Astrocyte (in vitro differentiated cells and primary cell): ENCODE data around the genes TRIM42 and SLC25A36.

GRCh38 chr3:140677673-140678340 is at the start of gene TRIM42:
Gene TRIM42, plus strand, starts transcription at chr3:140678064.
- PRO-cap, result no peak
- RRBS, 2 experiments, result no CpG with 5 or more reads among the region's 6 CpGs

- PRO-cap, result bidirectional peak, plus-strand start at chr3:140941843, minus-strand start at chr3:140941674; bidirectional peak, plus-strand start at chr3:140942203, minus-strand start at chr3:140942056
- RRBS, 2 experiments, result 1 to 4% methylated on average over 20 of the region's 54 CpGs
These were observed at the start of gene SLC25A36 for GRCh38 chr3:140941755-140942302. Gene SLC25A36, plus strand, starts transcription at chr3:140941836.

GRCh38 chr3:141093700-141094662 is 42.8 kb downstream of the SPSB4 start:
- PRO-cap, result no peak
- RRBS, 2 experiments, result no CpG with 5 or more reads among the region's 13 CpGs

- PRO-cap, result no peak
- RRBS, 2 experiments, result no CpG with 5 or more reads among the region's 2 CpGs
These were observed 64.8 kb downstream of the SPSB4 start for GRCh38 chr3:141116015-141116299.

DNA sequence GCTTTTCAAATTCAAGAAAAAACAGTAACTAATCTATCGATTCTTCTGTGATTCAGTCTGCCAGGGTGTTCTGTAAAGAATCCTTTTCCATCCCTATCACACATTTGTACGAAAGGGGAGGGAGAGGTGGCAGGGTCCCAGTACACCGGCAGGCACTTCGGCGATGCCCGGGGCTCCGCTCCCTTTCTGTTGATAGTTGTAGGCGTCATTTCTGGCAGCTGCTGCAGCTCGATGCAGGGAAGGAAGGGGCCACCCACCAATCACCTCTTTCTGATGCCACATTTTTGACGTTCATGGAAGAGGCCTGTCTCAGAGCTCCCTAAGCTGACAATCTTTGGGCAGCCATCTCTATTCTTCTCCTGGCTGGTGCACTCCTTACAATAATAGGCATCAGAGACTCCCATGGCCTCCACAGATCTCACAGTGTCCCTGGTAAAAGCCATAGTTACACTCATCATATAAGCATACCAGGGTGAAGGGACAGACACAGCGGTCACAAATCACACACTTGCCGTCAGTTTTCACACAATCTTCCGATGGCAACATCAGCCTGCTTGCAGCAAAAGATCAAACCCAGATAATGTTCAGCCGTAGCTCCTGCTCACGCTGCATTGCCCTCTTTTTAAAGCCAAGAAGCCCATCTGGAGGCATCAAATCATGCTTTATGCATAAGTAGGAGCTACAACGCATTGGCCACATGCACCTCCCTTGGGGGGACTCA is 60.8 kb upstream of the ZBTB38 start:
- PRO-cap, result no peak
- RRBS, 2 experiments, result no CpG with 5 or more reads among the region's 16 CpGs

GRCh38 chr3:141345868-141346783 is 22.2 kb upstream of the ZBTB38 start:
- PRO-cap, result no peak
- RRBS, 2 experiments, result 90 to 91% methylated on average over 2 of the region's 12 CpGs

- PRO-cap, result unidirectional peak, minus-strand start at chr3:141402557; unidirectional peak, minus-strand start at chr3:141402762
- RRBS, 2 experiments, result 1 to 2% methylated on average over 23 to 32 of the region's 66 CpGs
These were observed 34.4 kb downstream of the ZBTB38 start for GRCh38 chr3:141402448-141403385.

DNA sequence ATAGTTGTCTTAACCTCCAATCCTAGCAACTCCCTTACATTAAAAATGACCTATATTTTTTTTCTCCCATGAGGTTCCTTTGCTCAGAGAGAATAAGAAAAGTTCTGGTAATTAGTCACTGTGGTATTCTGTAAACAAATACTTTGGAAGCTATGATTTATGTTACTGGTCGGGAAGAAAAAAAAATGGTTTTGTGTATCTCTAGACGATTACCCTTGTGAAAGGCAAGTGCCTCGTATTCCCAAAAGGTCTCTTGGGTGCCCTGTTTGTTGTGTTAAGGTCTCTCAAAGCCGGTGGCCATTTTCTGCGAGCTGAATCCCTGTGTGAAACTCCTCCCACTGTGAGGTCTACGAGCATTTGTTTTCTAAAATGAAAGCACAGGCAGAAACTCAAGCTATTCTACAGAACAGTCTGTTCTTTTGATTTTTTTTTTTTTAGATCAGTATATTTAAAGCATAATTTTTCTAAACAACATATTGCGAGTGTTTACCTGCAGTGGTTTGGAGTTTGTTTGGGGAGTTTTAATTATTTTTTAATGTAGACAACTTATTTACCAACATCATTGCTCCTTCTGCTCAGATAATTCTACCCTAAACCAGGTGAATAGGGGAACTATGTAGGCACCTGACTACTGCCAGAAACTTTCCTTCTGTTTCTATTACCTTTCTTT is 43.9 kb downstream of the ZBTB38 start:
- PRO-cap, result no peak
- RRBS, 2 experiments, result no CpG with 5 or more reads among the region's 7 CpGs

GRCh38 chr3:141441947-141442332 is 44.9 kb upstream of the RASA2 start:
- PRO-cap, result no peak
- RRBS, 2 experiments, result no CpG with 5 or more reads among the region's 1 CpG

- PRO-cap, result no peak
- RRBS, 2 experiments, result no CpG with 5 or more reads among the region's 5 CpGs
These were observed 33.8 kb downstream of the RASA2 start for GRCh38 chr3:141520394-141521257.

GRCh38 chr3:141646625-141647115 is 91.4 kb upstream of the RNF7 start:
- PRO-cap, result no peak
- RRBS, 2 experiments, result no CpG with 5 or more reads among the region's 3 CpGs

DNA sequence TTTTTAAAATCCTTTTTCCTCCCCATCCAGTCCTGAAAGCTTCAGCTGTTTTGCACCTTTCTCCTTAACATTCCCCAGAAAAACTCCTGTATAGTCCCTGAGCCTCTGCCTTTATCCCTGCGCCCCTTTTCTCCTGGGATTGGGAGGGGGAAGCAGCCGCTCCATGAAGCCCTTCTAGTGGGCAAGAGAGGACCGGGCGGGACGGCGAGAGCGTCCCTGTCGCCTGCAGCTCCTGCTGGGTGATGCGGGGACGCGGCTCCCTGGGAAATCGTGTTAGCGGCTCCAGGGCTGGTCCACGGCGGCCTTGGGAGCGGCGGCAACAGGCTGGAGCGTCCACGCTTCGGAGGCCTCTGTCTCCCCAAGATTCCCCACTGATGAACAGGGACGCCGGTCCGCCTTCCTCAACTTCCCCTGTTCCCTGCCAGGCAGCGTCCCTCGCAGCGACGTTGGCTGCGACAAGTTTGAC is 78.4 kb upstream of the RNF7 start:
- PRO-cap, result no peak
- RRBS, 2 experiments, result no CpG with 5 or more reads among the region's 28 CpGs

DNA sequence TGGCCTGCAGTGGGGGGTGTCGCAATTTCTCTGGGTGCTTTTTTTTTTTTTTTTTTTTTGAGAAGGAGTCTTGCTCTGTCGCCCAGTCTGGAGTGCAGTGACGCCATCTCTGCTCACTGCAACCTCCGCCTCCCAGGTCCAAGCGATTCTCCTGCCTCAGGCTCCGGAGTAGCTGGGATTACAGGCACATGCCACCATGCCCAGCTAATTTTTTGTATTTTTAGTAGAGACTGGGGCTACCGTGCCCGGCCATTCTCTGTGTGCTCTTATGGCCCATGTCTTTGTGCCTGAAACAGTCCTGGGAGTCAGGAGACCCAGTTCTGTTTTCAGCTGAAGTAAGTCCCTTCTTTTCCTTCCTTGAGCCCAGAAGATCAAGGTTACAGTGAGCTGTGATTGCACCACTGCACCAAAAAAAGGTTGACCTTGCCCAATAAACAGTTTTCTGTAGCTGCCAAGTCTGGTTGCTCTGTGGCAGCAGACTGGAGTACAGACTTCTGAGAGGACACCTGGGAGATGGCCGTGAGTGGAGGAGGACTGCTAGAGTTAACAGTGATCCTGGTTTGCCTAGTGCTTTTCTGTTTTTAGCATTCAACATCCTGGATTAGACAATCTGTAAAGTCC is 76.7 kb upstream of the RNF7 start:
- PRO-cap, result no peak
- RRBS, 2 experiments, result 89% methylated on average over 2 of the region's 9 CpGs; no CpG with 5 or more reads in 1 of the 2 experiments

- PRO-cap, result no peak
- RRBS, 2 experiments, result no CpG with 5 or more reads among the region's 27 CpGs
These were observed 613 bp upstream of the GRK7 start for GRCh38 chr3:141762564-141763025.

- PRO-cap, result no peak
- RRBS, 2 experiments, result no CpG with 5 or more reads among the region's 7 CpGs
These were observed 198 bp upstream of the GRK7 start for GRCh38 chr3:141763026-141763393.

GRCh38 chr3:141840669-141841369 is 35.6 kb upstream of the ATP1B3 start:
- PRO-cap, result no peak
- RRBS, 2 experiments, result no CpG with 5 or more reads among the region's 5 CpGs

- PRO-cap, result no peak
- RRBS, 2 experiments, result no CpG with 5 or more reads among the region's 5 CpGs
These were observed 16.6 kb upstream of the ATP1B3 start for GRCh38 chr3:141859712-141860274.

DNA sequence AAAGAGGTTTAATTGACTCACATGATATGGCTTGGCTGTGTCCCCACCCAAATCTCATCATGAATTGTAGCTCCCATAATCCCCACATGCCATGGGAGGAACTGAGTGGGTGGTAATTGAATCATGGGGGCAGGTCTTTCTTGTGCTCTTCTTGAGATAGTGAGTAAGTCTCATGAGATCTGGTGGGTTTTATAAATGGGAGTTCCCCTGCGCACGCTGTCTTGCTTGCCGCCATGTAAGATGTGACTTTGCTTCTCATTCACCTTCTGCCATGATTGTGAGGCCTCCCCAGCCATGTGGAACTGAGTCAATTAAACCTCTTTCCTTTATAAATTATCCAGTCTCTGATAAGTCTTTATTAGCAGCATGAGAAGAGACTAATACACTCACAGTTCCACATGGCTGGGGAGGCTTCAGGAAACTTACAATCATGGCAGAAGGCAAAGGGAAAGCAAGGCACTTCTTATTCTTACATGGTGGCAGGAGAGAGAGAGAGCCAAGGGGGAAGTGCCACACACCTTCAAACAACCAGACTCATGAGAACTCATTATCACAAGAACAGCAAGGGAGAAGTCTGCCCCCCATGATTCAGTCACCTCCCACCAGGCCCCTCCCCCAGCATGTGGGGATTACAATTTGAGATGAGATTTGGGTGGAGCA is 12.3 kb downstream of the ATP1B3 start:
- PRO-cap, result no peak
- RRBS, 2 experiments, result no CpG with 5 or more reads among the region's 3 CpGs

GRCh38 chr3:141941032-141941577 is 64.7 kb downstream of the ATP1B3 start:
- PRO-cap, result no peak
- RRBS, 2 experiments, result no CpG with 5 or more reads among the region's 13 CpGs

DNA sequence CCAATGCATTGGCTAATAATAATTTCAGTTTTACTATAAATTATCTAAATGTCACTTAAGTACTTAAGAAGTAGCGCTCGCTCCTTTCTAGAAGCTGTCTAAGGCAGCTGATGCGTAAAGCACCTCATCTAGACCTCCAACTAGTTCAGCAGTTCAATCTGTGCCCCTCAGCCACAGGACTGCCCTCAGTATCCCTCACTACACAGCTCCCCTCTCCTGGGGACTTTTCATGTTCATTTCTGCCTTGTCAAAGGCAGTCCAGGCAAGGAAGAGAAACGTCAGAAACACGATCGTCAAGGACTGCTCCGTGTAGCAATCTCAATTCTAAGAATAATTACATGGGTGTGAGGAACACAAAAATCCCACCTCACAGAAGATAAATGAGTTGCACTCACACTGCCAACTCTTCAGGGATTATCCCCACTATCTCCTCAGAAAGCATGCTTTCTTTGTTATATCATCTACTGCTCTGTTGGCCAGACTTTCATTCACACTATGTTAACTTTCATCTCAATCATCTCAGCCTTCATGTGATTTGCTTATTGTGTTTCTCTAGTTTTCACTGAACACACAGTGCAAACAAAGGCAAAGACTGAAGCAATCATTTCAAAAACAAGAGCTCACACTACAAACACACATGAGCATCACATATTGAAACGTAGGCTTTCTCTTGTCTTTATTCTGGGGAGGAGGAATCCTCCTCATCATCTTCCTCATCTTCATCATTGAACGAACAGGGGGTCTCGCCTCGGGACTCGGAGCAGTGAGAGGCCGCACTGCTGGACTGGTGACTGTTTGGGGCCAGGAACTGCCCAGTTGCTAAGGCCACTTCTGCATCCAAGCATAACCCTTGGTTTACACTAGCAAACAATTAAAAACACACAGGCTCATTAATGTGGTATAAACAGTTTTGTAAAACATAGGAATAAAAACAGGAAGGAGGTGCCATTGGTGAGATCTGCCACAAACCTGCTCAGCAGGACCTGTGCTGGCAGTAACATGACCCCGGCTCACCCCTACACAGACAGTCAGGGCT is 75.7 kb downstream of the ATP1B3 start:
- PRO-cap, result no peak
- RRBS, 2 experiments, result no CpG with 5 or more reads among the region's 14 CpGs